Endodermal cell (in vitro differentiated cells): ENCODE measurements around a stretch of chr14.

DNA sequence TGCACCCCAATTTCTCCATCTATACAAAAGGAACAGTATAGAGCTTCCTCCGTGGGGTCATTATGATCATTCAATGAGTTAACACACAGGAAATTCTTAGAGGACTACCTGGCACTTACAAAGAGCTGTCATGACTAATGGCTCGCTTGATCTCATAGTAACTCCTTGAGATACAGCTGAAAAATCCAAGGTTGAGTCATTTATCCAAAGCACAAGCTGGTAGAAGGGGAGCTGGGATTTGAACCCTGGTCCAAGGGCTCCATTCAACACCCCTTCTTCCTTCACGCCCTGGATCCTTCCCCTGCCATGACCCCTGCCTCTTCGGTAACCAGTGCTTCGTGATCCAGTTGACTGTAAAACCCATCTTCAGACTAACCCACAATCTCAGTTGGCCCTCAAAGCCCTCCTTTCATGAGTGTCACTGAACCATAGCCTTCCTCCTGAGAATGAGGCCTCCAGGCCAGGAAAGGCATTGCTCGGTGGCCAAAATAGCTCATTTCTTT is 7.9 kb downstream of the ZFP36L1 start:
- PRO-cap = no peak

DNA sequence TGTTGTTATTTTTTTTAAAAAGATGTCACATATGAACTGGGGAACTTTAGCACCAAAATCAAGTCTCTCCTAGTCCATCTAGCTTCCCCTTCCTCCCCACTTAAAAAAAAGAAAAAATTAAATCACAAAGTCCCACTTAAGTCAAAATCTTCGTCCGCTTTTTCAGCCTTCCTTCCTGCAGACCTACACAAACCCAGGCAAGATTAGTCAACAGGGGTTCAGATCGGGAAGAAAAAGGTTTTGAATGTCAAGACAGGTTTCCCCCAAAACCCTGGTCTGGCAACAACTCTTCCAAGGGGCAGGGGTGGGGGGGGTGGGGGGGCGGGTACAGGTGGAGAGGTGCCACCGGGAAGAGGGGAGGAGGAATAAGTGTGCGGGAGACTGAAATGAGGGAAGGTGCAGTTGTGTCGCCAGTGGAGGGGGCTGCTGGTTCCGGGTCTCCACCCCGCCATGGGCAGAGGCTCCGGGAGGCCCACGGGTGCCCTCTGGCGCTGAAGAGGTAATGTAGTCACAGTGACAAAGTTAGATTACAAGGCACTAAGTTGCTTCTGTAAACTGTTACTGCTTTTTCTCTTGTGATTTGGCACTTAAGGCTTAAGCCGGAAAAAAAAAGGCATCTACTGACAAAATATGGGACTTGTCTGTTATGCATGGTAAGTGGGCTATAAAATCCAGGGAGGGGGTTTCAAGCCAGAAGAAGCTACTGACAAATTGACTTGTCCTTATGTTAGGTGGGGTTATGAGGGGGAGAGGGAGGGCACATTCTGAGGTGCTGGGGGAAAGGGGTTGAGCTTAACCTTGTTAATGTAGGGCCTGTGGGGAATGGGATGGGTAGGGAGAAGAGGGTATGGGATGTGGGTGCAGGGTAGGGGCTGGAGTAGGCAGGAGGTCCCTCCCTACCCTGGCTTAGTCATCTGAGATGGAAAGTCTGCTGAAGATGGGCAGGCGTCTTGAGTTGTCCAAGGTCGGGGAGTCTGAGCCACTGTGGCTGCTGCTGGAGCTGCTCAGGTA is 3.9 kb downstream of the ZFP36L1 start:
- PRO-cap = no peak

- PRO-cap = no peak
Measured at GRCh38 chr14:68814336-68815395, 21.8 kb upstream of the ZFP36L1 start.

- PRO-cap = no peak
Measured at GRCh38 chr14:68877861-68878758, 85.2 kb upstream of the ZFP36L1 start.

GRCh38 chr14:68884676-68885291 is 91.9 kb upstream of the ZFP36L1 start:
- PRO-cap = no peak

DNA sequence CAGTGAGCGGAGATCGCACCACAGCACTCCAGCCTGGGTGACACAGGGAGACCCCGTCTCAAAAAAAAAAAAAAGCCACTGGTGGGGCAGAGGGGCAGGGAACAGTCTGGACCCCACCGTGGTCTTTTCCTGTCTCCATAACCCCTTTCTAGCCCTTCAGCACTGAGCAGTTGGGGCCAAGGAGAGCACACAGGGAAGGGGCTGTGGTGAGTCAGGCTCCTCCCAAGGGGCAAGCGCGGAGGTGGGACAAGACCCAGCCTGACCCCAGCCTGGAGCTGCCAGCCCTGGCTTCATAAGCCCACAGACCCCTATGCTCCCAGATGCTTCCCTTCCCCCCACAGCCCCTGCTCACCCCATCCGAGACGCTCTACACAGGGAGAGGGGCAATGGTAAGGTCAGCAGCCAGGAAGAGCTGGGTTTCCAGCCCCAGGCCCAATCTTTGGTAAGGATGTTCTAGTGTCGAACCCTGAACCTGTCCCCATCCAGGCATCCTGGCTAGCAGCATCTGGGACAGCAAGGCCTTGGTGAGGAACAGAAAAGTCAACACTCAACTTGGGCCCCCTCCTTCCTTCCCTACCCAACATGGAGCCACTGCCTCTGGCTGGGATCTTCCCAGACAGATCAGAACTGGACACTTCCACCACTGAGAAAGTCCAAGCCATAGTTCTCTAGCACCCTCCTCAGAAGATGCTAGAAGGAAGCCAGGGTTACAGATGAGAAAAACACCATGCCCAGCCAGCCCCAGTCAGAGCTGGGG is 75.4 kb downstream of the ACTN1 start:
- PRO-cap = no peak

DNA sequence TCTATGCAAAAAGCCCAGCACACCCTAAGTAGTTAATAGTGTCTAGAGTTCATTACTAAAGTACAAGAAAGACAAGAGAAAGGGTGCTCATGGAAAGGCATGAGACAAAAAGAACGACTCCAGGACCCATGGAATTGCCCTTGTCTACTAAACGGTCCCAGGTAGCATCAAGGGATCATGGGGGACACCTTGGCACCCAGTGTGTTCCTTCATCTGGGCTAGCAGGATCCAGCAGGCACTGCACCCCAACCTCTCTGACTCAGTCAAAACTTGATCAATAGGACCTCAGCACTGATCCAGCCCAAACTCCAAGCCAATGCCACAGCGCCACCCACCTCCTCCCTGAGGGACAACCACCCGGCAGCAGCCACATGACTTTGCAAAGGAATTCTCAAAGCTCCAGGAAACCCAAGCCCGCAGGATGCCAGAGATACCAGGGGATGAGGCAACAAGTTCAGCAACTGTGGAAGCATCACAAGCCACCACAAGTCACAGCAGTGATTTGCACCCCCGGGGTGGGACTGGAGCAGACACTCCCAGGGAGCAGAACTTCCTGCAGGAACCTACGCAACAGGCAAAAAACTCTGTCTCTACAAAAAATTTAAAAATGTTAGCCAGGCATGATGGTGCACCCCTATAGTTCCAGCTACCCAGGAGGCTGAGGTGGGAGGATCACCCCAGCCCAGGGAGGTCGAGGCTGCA is 37.3 kb downstream of the ACTN1 start:
- PRO-cap = no peak

GRCh38 chr14:69034844-69035315 is 55.8 kb upstream of the ACTN1 start:
- PRO-cap = no peak

- PRO-cap = no peak
Measured at GRCh38 chr14:69052026-69053056, 73.2 kb upstream of the ACTN1 start.

- PRO-cap = no peak
Measured at GRCh38 chr14:69101300-69101796, 51.6 kb downstream of the DCAF5 start.

DNA sequence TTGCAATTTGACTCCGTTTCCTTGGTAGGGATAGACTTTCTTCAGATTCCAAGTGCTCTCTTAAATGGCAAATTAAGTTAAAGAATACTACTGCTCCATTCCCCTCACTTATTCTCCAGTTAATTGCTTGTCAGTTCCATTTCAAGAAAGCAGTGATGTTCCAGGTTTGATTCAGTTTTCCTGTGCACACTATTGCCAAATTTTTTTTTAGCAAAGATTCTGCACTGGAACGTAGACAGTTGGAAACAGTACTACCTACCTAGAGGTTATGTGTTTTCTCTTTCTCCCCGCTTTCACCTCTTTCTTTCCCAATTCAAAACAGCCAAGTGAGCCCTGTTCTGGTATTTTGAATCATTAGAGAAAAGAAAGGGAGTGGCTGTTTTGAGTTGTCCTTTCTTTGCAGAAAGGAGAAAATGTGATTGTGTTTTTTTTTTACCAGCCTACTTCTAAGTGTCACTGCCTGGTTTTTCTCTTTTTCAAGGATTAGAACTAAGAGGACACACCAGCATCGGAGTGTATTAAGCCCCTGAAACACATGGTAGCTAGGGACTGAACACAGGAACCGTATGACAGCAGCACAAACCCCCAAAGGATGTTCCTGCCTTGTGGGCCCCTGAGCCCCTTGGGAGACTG is 23.2 kb upstream of the PLEKHD1 start:
- PRO-cap = no peak

DNA sequence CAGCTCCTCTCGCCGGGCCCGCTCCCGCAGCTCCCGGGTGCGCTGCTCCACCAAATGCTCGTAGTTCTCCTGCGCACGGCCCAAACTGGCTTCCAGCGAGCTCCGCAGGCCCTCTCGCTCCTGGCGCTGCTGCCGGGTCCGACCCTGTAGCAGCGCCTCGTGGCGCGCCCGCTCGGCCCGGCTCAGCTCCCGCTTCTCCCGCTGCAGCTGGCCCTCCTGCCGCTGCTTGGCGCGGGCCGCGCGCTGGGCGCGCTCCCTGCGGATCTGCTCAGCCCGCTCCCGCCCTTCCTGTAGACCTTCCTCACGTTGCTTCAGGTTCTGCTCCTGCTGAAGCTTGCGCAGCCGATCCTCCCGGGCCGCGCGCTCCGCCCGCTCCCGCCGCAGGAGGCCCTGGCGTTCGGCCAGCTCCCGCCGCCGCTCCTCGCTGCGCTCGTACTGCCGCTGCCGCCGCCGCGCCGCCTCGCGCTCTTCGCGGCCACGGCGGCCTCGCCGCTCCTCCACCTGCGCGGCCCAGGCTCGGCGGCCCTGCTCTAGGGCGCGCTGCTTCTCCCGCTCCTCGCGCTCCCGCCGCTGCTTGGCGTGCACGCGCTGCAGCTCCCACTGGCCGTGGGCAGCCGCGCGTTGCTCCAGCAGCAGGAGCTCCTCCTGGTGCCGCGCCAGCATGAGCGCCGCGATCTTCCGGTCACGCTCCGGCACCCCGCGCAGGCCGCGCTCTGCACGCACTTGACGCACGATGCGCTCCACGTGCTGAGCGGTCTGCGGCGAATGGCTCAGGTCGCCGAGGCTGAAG is 2.5 kb downstream of the CCDC177 start:
- PRO-cap = unidirectional peak, minus-strand start at position 197 of the sequence; unidirectional peak, minus-strand start at position 228 of the sequence

DNA sequence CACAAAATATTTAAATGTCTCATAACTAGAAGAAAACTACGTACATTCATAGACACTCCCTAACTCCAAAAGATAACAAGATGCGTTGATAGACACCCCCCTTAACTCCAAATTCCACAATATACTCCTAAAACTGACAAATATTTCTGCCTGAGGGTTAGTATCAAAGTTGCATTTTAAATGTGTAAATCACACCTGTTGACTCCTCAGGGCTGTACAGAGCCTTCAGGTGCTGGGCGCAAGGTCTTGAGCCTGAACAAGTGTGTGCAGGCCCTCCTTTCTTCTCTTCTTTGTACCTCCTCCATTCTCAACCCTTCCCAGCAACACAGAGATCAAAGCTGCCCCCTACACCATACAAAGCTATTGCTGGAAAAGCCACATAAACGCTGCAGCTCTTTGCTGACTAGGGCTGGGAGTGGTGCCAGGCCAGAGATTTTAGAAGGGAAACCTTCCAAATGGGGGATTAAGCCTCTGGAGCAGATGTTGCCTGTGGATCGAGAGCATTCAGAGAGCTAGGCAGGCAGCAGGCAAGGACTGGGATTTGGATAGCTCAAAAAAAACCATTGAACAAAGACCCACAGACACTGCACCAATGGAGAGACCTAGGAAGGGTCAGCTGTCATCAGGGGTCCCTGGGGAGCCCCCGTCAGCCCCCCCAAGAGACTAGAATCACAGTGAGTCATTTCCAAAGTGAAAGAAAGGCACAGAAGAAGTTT is 18.4 kb upstream of the CCDC177 start:
- PRO-cap = no peak

- PRO-cap = no peak
Measured at GRCh38 chr14:69685079-69686153, 74.0 kb downstream of the SUSD6 start.

DNA sequence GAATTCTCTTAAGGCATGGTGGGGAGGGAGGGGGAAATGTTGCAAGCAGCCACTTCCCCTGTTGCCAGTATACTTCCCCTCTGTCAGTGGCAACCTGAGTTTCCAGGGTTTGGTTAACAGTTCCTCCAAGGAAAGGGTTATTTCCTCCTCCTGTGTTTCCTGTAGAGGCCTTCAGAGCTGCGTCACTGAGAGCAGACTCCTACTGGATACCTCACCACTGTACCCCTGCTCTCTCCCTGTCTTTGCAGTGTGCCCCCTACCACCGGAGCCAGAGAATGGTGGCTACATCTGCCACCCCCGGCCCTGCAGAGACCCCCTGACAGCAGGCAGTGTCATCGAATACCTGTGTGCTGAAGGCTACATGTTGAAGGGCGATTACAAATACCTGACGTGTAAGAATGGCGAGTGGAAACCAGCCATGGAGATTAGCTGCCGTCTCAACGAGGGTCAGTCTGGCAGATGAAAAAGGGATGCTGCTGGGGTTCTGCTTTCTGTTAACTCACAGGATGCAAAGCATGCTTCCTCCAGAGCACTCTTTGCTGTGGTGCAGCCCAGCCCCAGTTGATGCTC is 63.7 kb upstream of the SRSF5 start:
- PRO-cap = no peak

DNA sequence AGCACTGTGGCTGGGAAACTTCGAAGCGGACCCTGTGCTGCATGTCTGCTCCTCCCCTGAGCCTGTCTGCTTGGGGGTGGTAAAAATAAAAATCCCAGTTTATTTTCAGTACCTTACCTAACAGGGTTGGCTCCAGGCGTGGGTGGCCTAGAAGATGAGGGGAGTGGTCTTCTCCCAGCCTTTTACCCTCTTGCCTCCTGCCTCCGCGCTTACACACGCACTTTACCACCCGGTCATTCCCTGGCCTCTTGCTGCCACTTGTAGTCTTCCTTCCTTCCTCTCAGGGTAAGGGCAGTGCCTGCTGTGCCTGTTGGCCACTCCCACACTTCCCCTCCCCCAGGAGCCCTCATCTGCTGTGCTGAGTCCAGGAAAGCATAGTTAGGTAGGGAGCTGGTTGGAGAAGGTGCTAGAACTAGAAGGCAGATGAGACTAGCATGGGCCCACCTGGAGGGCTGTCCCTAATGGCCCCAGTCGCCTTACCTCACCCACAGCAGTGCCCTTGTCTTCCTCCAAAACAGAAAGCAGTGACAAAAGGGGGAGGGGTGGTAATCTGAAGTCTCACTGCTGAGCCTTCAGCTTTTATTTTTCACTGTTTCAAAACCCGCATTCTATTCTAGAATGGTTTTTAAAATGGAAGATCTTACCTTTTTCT is 54.3 kb upstream of the SRSF5 start:
- PRO-cap = bidirectional peak, plus-strand start at position 375 of the sequence, minus-strand start at position 262 of the sequence

DNA sequence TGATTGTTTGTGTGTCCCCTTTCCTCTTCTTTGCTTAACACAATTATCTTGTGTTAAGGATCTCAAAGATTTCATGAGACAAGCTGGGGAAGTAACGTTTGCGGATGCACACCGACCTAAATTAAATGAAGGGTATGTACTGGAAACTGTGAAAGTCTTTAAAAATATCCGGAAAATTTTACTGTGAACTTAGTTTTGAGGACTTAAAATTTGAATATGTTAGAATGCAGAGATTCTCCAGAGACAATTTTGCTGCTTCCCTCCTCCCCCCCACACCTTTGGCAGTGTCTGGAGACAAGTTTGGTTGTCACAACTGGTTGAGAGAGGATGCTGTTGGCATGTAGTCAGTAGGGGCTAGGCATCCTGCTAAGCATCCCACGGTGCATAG is 3.5 kb downstream of the SRSF5 start:
- PRO-cap = no peak

- PRO-cap = no peak
Measured at GRCh38 chr14:69772435-69772728, 5.4 kb downstream of the SRSF5 start.

DNA sequence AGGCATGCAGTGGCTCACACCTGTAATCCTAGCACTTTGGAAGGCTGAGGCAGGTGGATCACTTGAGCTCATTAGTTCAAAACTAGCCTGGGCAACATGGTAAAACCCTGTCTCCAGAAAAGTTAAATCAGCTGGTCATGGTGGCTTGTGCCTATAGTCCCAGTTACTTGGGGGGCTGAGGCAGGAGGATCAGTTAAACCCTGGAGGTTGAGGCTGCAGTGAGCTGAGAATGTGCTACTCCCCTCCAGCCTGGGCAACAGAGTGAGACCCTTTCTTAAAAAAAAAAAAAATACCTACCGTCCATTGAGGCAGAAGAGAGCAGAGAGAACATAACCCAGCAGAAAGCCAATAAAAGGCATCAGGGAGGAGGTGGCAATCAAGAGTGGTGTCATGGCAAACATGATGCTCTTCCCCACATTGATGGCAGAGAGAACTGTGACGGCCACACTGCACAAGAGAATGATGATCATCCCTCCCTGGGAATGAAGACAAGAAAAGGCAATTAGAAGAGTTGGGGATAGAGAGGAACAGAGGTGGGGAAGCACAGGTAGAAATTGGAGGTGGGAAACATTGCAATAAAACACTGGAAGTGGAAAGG is 12.0 kb downstream of the SRSF5 start:
- PRO-cap = no peak

- PRO-cap = no peak
Measured at GRCh38 chr14:69784729-69785420, 12.2 kb downstream of the SLC10A1 start.